ENCODE data around the genes BGLAP, SMG5 and GLMP.

GRCh38 chr1:155313004-155313807 lies 4.5 kb downstream of the FDPS start:
- PRO-cap, result no peak

- PRO-cap, result no peak
Observed at GRCh38 chr1:155468215-155468841, 94.3 kb downstream of the ASH1L start.

DNA sequence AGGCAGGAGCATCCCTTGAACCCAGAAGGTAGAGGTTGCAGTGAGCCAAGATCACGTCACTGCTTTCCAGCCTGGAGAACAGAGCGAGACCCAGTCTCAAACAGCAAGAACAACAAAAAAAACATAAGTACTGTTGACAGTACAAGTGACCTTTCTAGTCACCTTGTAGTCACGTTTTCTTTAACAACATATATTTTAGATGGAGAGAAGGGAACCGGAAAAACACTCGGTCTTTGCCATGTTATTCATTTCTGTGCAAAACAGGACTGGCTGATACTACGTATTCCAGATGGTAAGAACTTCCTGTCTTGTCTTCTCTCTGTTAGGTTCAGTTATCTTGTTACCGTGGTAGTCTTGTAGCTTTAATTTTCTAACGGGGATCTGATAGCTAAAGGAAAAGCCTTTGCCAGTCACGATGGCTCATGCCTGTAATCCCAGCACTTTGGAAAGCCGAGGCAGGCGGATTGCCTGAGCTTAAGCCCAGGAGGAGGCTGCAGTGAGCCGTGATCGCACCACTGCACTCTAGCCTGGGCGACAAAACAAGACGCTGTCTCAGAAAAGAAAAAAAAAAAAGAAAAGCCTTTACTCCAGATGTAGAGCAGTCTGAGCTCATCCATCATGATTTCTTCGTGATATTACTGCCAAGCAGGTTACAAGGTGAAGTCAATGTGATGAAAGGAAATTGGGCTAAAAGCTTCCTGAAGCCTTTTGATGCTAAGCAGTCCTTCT lies 11.2 kb upstream of the MSTO1 start:
- PRO-cap, result no peak

DNA sequence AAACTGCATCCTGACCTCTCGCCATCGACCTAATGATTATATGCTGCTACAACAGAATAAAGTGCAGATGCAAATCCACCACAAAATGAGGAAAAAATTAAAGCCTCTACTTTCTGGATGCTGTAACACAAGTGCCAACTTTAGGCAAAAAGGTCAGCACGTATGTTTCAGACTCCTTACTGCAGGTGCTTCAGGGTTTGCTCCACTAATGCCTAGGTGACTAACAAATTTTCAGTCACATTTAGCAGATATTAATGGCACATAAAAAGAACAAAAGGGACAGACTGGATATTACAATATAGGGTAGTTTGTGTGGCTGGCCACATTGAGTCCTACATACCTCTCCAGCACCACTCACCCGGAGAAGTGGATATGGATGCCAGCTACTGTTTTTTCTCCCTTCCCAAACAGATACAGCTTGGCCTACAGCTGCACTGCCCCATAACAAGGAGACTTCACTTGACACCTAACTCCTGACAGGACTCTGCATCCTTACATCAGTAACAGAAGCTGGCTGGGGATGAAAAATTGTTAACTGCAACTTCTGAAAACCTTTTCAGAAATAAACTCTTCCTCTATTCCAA lies 9.7 kb downstream of the YY1AP1 start:
- PRO-cap, result no peak

DNA sequence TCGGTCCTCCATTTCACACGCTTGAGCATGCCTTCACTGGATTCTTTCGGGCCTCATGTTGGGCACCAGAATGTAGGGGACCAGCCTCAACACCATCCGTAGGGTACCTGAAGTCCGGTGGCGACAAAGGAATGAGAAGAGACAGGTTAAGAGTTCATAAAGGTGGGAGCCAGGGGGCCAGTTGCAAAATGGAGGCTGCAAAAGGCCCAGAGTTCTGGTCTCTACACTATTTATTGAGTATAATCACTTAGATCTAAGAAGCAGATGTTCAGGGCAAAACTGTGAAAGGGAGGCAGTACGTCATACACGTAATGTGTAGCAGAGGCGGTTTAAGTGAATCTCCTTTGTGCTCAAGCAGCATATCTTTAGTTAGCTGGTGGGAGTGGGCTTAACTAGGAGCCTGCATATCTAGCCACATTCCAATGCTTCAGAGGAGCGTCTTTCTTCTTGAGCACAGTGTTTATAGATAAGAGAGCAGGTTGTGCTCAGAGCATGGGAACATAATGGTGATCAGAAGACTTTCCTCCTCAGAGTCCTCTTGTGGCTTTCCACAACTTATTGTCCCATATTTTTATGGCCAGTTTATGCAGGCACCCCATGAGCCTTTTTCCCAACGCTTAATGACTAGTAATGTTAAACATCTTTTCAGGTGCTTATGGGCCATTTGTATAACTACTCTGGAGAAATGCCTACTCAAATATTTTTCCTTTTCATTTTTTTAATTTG lies 10.2 kb downstream of the DAP3 start:
- PRO-cap, result no peak

GRCh38 chr1:155893566-155894163 lies 17.5 kb downstream of the RIT1 start:
- PRO-cap, result no peak

GRCh38 chr1:155932111-155932669 lies 2.0 kb downstream of the KHDC4 start:
- PRO-cap, result no peak

- PRO-cap, result no peak
Observed at GRCh38 chr1:155937976-155938895, 3.2 kb upstream of the RXFP4 start.

- PRO-cap, result no peak
Observed at GRCh38 chr1:155971849-155972682, 6.3 kb downstream of the ARHGEF2 start.

DNA sequence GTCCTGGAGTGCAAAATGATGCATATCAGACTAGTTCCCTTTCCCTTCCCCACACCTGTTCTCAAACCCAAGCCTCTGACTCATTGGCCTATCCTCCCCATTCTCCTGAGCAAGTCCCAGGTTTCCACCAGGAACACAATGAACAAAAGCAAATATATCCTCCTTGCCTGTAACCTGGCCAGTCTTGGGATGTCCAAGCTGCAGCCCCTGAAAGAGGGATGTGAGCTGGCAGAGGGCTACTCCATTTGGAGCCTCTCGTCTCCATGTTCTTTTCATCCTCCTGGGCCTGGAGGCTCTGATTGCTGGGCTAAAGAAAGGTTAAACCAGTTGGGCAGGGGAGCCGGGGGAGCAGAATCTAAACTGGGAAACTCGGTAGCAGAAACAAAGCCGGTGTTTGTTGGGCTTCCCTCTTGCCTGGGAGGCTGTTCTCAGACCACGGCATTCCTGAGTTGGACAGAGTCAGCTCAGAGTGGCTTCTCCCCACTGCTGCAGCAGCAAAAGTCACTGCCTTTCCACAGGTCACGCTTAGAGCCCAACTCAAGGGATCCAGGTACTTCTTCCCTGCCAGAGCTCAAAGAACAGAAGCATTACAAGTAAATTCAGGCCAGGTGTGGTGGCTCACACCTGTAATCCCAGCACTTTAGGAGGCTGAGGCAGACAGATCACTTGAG lies 13.9 kb downstream of the SSR2 start:
- PRO-cap, result no peak

- PRO-cap, result no peak
Observed at GRCh38 chr1:156052758-156053161, 838 bp downstream of the UBQLN4 start.

DNA sequence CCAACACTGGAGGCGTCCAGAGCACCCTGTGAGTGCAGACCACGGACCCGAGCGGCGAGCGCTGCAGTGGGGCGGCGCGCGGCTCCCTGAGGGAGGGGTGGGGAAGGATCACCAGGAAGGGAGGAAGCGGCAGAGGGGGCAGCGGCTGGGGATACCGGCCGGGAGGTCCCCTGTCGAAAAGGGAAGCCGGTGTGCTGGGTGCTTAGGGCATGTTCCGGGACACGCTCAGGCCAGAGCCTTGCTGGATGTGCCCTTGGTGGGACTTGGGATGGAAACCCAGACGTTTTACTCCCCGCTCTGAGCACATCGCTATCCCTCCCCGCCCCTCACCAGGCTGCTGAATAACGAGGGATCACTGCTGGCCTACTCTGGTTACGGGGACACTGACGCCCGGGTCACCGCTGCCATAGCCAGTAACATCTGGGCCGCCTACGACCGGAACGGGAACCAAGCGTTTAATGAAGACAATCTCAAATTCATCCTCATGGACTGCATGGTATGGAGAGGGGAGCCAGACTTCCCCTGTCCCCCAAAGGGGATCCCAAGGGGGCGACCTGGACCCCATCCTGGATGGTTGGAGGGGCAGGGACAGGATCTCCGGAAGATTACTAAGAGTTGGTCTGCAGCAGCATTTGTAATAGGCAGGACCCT lies 473 bp downstream of the LAMTOR2 start:
- PRO-cap, result no peak

- PRO-cap, result no peak
Observed at GRCh38 chr1:156081787-156082330, 406 bp downstream of the MEX3A start.

- PRO-cap, result no peak
Observed at GRCh38 chr1:156106381-156107569, 7.7 kb upstream of the LMNA start.

DNA sequence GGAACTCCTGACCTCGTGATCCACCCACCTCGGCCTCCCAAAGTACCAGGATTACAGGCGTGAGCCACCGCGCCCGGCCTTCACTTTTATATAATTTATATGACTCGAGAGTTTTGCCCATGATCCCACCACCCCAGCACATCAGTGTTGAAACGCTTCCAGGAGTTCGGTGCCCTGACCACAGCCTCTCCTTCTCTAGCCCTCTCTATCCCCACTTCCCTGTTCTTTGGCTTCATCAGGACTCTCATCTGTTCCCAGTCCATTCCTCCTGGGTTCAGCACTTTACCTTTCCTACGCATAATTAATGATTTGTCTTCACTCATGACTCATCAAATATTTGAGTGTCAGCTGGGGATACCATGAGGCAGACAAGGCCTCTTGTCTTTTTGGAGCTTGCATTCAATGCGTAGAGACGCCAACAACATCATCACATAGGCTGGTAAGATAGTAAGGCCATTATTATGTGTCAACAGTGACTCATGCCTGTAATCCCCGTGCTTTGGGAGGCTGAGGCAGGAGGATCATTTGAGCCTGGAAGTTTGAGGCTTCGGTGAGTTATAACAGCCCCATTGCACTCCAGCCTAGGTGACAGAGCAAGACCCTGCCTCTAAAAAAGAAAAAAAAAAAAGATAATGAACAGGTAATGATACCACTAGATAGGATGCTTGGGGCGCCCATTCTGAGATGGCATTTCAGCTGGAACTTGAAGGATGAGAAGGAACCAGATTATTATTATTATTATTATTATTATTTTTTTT lies 1.5 kb downstream of the PMF1 start:
- PRO-cap, result no peak

DNA sequence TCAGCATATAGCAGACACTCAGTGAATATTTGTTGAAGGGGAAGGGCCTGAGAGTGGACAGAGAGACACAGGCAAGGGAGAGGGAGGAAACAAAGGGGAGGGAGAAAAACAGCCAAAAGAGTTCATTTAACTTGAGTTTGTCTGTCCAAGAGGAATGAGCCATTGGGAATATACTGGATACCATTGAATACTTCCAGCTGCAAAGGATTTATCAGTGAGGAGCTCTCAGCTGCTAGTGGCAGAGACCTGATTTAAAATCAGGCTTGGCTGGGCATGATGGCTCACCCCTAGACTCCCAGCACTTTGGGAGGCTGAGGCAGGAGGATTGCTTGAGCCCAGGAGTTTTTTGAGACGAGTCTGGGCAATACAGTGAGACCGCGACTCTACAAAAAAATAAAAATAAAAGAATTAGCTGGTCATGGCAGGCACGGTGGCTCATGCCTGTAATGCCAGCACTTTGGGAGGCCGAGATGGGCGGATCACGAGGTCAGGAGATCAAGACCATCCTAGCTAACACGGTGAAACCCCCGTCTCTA lies 11.4 kb upstream of the BGLAP start:
- PRO-cap, result no peak

DNA sequence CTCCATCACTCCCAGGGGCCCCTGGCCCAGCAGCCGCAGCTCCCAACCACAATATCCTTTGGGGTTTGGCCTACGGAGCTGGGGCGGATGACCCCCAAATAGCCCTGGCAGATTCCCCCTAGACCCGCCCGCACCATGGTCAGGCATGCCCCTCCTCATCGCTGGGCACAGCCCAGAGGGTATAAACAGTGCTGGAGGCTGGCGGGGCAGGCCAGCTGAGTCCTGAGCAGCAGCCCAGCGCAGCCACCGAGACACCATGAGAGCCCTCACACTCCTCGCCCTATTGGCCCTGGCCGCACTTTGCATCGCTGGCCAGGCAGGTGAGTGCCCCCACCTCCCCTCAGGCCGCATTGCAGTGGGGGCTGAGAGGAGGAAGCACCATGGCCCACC lies at the start of gene BGLAP:
BGLAP (plus strand) TSS at position 209 of the 390 bp plus-strand sequence.
- PRO-cap, result no peak

DNA sequence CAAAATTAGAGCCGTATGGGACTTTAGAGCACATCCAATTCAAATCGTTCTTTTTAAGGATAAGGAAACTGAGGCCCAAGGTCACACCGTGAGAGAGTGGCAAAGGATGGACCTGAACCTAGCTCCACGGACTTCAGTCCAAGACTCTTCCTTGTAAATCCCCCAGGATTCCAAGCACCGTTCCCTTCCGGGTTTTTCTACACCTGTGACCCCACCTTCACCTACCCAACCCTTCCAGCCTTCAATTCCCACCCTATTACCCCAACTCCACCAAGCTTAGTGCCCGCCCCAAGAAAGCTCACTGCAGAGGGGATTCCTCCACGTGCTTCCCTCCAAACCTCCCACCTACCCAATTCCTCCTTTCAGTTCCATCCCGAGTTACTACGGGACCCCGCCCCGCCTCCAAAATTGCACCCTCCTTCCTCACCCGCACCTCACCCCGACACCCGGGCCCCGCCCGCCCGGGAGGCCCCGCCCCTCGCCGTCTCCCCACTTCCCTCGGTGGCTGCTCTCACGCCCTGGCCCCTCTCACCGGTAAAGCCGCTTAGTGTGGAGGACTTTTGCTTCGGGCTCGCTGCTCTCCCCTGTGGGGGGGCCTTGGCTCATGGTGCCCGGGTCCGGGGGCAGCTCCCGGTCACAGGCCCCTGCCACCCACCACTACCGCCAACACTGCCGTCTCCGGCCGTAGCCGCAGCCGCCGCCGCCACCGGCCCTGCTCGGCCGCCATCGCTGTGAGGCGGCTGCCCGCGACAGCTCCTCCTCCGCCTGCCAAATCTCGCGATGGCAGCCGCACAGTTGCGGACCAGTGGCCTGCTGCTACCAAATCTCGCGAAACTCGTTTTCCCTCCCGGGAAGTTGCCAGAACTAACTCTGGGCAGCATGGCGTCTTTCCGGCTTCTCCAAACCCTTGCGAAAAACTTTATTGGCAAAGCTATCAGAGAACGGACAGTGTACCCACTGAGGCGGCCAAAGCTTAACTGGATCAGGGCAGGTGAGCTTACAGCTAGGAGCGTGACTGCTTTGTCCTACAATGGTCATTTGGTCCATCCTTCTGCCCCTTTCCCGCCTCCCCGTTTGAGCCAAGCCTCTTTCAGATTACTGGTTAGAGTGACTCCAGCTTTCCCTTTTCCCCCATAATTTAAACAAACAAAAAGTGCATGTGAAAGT lies at the start of gene SMG5:
SMG5 (minus strand) TSS at position 751 of the 1,167 bp plus-strand sequence.
- PRO-cap, result no peak

DNA sequence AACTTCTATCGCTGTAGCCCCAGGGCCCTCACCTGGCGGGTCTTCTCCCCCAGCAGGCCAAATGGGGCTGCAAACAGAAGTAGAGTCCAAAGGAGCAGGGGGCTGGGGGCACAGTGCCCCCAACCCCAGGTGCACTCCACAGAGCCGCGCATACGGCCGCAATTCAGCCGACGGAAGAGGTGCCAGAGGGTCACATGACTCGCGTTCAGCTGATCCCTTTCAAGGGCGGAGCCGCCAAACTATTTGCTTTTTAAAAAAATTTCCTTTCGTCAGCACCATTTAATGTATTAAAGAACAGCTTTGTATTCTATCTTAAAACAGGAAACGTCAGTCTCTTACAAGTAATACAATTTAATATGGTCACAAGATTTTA lies at the start of gene GLMP:
GLMP (minus strand) TSS at position 186 of the 373 bp plus-strand sequence.
- PRO-cap, result no peak

GRCh38 chr1:156461258-156461804 lies 39.2 kb downstream of the MEF2D start:
- PRO-cap, result no peak

Measured in peritoneum (tissue), 1 donor.